Cardiac fibroblast (primary cell): ENCODE results near the genes SSBP1, TAS2R5, PRSS1, LLCFC1, TAS2R40, FAM131B and TAS2R60.

DNA sequence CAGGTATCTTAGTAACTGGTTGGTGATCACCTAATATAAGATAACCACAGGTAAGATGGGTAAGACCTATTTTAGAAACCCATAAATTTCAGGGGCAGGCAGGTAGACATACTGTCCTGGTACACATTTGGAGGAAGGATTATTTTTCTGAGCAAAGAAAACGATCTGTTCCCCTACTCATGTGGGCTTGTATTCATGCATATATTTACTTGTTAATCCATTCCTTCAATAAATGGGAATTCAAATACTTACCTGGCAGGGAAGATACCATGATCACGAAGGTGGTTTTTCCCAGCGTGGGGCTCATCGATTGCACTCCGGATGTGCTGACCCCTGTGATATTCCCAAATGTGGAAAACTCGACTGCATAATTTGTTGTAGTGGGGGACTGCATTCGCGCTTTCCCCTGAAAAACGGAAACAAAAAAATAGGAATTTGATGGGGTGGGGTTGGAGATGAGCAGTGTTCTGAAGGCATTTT, 10.4 kb upstream of the SSBP1 start:
- RRBS = no CpG with 5 or more reads among the region's 9 CpGs

DNA sequence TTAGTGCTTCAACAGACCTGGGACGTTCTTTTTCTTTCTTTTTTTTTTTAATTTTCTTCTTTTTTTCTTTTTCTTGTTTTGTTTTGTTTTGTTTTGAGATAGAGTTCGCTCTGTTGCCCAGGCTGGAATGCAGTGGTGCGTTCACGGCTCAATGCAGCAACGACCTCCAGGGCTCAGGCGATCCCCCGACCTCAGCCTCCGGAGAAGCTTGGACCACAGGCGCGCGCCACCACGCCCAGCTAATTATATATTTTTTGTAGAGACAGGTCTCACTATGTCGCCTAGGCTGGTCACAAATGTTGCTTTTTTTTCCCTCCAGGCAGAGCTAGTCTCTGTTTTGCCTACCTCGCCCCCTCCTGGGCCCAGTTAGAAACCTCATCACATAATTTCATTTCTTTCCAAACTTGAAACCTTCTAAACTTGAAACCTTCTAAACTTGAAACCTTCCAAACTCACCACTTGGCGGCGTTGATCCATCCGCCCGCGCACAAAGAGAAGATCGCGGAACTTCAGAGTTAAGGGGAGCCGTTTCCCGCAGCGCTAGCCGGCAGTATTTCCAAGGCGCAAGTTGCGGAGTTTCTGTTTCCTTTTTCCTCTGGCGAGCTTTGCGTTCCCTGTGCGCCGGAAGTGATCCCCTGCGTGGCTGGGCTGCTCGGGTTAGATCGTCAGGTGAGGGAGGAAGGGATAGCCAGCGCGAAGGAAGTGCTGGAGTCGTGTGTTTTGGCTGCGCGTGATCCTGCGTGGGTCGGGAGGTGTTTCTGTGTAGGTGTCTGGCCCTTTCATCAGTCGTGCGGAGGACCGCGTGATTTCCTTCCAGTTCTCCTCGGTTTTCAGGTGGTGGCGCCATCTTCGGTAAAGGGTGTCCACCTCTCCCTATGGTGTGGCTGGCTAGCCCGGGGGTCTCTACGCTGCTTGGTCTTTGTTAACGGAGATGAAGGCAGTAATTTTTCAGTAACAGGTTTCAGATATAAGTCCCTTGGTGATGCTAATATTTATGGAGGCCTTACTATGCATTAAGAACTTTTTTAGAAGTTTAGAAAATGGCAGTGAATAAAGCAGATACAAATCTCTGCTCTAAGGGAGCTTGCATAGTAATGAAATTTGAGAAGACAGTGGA, at the start of gene SSBP1:
Gene SSBP1 (plus strand): TSS at position 617 of the 1,117 bp plus-strand sequence.
- RRBS = 2% methylated on average over 7 of the region's 51 CpGs

DNA sequence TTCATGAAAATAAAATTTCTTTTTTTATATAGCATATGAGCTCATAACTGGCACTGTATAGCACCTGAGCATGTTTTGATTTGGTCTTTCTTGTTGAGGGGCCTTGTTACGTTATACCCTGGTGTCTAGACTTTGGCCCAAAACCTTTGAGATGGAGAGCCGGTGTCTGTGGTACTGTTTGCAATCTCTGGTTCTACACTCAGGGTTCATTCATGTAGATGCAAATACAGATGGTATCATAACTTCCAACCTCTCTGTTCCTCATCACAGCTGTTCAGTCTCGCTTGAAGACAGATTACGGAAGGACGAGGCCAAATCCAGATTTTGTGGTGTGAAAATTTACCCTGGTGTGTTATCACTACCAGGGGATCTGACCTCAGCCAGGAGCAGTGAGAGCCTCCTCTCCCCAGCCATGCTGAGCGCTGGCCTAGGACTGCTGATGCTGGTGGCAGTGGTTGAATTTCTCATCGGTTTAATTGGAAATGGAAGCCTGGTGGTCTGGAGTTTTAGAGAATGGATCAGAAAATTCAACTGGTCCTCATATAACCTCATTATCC, at the start of gene TAS2R5:
Gene TAS2R5 (plus strand): TSS at position 268 of the 557 bp plus-strand sequence.
- RRBS = no CpG with 5 or more reads among the region's 7 CpGs

DNA sequence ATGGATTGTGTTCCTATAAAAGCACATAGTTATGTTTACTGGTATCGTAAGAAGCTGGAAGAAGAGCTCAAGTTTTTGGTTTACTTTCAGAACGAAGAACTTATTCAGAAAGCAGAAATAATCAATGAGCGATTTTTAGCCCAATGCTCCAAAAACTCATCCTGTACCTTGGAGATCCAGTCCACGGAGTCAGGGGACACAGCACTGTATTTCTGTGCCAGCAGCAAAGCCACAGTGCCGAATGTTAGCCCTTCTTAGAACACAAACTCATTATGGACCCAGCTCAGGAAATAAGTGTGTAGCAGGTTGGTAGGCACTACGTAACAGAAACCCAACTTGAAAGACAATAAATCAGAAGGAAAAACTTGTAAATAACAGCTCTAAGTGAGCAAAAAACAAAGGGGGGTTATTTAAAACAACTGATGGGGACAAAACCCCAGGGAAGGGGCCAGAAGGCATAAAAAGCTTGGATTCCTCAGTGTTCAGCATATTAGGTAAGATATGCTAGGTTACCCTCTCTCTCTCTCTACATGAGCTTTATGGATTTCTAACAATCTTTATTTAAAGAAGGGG, 112.0 kb upstream of the PRSS1 start:
- RRBS = no CpG with 5 or more reads among the region's 6 CpGs

DNA sequence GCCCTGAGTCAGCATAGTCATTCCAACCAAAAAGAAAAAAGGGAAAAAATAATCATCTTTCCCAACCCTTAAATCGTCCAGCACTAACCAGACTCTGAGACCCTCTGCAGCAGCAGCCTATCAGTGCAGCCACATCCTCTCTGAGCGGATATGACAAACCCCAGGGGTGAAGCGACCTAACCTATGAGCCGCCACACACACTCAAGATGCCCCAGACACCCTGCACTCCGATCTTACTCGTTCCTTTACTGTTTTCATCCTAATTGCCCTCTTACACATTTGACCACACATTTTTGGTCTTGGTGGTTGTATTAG, 37.6 kb upstream of the PRSS1 start:
- RRBS = no CpG with 5 or more reads among the region's 6 CpGs

DNA sequence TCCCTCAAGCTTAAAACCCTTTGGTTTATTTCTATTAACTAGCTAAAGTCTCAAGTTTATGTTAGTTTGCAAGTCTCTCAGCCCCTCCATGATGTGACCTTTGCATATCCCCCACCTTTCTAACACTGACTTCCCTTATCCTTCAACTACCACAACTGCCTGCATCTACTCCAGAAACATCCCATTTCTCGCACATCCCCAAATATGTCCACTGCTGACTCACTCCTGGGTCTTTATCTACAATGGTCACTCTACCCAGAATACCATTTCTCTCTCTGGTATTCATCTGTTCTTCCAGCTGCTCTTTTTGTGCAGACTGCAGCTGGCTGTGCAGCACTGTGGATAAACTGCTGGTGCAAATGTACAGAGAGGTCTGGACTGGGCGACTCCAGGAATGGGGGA, 32.7 kb upstream of the PRSS1 start:
- RRBS = no CpG with 5 or more reads among the region's 2 CpGs

- RRBS = no CpG with 5 or more reads among the region's 5 CpGs
These were observed at the start of gene PRSS1 for GRCh38 chr7:142748958-142749552. Gene PRSS1, plus strand, starts transcription at chr7:142749472.

DNA sequence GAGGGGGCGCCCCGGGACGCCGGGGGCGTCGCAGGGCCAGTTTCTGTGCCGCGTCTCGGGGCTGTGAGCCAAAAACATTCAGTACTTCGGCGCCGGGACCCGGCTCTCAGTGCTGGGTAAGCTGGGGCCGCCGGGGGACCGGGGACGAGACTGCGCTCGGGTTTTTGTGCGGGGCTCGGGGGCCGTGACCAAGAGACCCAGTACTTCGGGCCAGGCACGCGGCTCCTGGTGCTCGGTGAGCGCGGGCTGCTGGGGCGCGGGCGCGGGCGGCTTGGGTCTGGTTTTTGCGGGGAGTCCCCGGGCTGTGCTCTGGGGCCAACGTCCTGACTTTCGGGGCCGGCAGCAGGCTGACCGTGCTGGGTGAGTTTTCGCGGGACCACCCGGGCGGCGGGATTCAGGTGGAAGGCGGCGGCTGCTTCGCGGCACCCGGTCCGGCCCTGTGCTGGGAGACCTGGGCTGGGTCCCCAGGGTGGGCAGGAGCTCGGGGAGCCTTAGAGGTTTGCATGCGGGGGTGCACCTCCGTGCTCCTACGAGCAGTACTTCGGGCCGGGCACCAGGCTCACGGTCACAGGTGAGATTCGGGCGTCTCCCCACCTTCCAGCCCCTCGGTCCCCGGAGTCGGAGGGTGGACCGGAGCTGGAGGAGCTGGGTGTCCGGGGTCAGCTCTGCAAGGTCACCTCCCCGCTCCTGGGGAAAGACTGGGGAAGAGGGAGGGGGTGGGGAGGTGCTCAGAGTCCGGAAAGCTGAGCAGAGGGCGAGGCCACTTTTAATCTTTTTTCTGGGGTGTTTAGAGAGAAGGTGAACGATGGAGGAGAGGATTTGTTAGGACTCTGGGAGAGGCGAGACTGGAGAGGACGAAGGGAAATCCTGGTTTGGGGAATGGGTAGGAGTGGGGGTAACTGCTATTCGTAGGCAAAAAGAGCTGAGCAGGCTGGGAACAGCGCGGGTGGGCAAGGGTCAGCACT, 26.4 kb downstream of the PRSS2 start:
- RRBS = 2% methylated on average over 32 of the region's 73 CpGs

GRCh38 chr7:142939330-142939773, at the start of gene LLCFC1:
Gene LLCFC1, plus strand, starts transcription at chr7:142939484.
- RRBS = no CpG with 5 or more reads among the region's 8 CpGs

DNA sequence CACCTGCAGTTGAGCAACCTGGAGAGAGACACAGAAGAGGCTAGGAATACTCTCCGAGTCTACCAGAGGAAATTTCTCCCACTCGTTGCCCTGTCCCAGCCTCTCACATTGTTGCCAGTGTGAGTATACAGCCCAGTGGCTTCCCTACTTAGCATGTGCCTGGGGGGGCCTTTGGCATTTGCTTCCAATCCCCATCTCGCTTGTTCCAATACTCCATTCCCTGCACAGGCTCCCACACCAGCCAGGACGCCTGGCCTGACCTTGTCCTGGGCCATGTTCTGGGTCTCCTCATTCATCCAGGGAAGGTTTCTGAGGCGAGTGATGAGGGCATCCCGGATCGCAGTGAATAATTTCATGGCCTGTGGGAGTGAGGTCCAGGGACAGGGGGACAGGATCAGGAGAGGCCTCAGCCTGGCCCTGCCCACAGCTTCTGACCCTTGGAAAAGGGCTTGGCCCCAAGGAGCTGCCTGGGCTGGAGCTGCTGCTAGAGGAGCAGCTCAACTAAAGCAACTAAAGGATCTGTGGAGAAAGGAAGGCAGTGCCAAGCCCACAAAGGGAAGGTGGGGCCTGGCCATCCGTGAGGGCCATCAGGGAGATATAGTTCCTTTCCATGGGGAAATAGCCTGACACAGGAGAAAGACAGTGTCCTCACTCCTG, 5.2 kb downstream of the LLCFC1 start:
- RRBS = no CpG with 5 or more reads among the region's 8 CpGs

- RRBS = no CpG with 5 or more reads among the region's 9 CpGs
These were observed 9.3 kb upstream of the OR6V1 start for GRCh38 chr7:143042681-143043431.

GRCh38 chr7:143221737-143222090, at the start of gene TAS2R40:
Gene TAS2R40, plus strand, starts transcription at chr7:143222037.
- RRBS = no CpG with 5 or more reads among the region's 3 CpGs

DNA sequence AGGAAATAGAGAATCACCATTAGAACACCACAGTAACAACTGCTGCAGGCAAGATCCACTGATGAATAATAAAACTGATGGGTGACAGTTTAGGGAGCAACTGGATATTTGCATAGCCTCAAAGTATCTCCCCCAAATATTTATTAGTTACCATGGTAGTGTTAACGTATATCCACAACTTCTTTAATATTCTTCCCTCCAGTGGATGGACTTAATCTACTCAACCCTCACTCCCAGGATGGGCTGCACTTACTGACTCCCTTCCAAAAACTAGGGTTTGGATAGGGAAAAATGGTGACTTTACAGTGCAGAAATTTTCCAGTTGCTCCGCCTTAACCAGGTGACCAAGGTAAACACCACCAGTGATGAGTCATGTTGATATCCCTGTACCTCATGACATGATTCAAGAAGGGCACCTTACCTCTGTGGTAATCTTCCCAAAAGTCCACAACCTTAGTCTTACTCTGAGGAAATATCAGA, 3.6 kb upstream of the GSTK1 start:
- RRBS = no CpG with 5 or more reads among the region's 2 CpGs

DNA sequence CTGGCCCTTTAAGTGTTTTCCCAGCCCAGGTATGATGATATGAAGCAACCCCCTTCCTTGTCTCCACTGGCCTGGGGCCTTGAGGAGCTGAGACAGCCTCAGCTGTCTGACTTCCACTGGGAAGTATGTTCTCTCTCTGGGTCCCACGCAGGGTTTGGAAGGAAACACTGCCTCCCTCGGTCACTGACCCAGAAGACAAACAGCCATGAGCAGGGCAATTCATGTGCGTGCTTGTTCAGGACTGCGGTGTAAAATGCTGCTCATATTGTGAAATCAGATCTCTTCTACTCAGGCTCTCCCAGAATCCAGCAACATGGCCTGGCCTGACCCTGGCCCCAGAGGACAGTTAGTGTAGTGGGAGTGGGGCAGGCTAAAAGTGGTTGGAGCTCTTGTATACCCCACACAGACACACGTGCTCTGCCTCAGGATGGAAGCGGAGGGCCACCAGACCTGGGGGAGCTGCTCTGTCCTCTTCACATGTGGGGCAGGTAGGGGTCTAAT, 2.8 kb downstream of the CLCN1 start:
- RRBS = no CpG with 5 or more reads among the region's 6 CpGs

GRCh38 chr7:143361583-143362107, 868 bp downstream of the FAM131B start:
- RRBS = 1% methylated on average over 10 of the region's 40 CpGs

DNA sequence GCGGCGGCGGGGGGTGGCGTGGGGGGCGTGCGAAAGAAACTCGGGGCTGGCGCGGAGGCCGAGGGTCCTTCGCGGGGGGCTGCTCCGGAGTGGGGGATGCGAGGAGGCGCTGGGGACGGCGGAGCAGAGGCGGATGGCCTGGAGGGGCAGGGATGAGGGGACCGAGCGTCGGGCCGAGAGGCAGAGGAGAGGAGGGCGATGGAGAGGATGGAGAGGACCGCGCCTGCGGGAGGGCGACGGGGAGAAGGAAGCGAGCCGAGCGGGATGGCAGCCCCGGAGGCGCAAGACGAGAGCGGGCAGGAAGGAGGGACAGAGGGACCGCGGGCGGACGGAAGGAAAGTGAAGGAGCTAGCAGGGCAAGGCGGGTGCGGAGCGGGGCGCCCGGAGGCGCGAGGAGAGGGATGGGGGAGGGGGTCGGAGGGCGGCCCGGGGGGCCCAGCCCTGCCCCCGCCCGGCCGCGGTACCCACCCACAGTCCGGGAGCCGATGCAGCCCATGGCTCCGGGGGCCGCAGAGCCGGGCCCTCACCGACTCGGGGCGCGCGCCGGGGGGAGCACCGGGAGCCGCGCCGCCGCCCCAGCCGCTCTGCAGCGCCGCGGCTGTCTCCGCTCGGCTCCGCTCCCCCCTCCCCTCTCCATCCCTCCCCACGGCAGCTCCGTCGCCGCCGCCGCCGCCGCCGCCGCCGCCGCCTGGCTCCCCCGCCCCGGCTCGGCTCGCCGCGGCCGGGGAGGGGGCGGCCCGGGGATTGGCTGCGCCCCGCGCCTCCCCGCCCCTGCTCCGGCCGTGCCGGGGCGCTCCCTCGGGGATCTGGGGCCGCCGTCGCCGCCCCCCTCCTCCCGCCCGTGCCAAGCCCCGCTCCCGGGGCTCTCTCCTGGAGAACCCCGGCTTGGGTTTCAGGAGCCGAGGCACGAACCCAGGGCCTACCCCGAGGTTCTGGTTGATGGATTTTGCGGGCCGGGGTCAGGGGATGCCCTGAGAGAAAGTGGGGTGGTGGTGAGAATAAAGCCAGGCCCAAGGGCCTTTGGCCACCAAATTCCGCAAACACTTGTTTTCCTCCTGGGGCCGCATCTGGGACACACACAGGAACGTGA, at the start of gene FAM131B:
Gene FAM131B (minus strand): TSS at position 606 of the 1,090 bp plus-strand sequence.
- RRBS = 2% methylated on average over 26 of the region's 123 CpGs

DNA sequence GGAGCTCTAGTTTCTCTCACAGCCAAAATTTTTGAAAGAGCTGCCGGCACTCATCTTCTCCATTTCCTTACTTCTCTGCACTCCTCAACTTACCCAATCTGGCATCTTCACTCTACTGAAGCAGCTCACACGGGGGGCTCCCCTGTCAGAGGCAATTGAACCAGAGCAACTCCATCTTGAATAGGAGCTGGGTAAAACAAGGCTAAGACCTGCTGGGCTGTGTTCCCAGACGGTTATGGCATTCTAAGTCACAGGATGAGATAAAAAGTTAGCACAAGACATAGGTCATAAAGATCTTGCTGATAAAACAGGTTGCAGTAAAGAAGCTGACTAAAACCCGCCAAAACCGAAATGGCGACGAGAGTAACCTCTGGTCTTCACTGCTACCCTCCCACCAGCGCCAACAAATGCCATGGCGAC, 7.7 kb upstream of the FAM131B start:
- RRBS = no CpG with 5 or more reads among the region's 9 CpGs

DNA sequence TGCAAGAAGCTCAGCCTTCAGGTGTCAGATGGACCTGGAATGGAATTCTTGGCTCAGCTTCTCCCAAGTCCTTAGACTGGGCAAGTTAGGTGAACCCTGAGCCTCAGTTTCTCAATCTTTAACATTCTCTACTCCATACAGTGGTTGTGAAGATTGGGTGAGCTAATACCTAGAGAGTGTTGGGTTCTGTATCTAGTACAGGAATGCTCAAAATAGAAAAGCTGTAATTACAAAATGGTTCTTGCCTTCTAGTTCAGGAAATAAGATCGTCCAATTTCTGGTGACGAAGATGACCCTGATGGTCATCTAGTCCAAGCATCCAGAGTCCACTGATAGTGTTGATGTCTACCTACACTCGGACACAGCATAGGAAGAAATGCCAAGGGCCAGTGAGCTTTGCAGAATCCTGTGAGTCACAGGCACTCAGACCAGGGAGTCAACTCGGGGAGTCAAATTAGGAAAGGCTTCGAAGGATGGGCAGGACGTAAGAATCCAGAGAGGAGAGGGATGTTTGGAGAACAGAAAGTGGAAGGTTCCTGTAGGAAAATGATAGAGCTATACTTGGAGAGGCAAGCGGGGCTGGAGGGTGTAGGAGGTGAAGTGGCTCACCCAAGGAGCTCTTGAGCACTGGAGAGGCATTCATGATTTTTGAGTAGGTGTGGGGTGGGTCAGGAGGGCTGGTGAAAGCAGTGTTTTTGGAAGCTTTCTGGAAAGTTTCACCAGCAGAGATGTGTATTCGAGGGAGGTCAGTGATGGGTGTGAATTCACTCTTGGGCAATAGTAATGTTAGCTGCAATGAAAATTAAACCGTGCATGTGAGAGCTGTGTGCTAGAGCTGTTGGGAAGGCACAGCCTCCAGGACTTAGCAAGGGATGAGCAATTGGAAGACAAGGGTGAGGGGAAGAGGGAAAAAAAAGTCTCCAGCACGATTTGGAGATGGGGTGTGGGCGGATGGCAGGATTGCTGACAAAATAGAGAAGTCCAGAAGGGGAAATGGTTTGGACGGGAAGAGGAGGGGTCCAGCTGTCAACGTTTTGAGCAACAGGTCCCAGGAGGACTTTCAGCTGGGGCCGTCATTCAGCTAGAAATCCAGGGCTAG, 3.0 kb downstream of the ZYX start:
- RRBS = no CpG with 5 or more reads among the region's 14 CpGs

DNA sequence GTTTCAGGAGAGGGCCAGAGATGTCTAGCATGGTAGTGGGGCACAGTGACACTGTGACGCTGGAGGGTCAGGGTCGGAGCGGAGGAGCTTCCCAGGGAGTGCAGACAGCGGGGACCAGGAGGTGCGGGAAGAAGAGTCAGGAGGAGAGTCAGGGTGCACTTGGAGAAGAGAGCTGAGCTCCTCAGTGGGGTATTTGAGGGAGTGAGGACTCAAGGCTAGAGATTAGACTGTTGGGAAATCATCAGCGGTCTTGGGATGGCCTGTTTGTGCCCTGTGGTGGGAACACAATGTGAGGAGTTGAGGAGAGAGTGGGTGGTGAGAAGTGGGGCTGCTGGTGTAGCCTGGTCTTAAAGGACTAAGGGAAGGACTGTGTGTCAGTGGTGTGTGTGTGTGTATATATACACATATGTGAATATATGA, 3.8 kb downstream of the ZYX start:
- RRBS = no CpG with 5 or more reads among the region's 6 CpGs

- RRBS = no CpG with 5 or more reads among the region's 7 CpGs
These were observed at the start of gene TAS2R60 for GRCh38 chr7:143443279-143443664. Gene TAS2R60, plus strand, starts transcription at chr7:143443453.